Cardiac fibroblast (primary cell): ENCODE measurements around a stretch of chr11.

DNA sequence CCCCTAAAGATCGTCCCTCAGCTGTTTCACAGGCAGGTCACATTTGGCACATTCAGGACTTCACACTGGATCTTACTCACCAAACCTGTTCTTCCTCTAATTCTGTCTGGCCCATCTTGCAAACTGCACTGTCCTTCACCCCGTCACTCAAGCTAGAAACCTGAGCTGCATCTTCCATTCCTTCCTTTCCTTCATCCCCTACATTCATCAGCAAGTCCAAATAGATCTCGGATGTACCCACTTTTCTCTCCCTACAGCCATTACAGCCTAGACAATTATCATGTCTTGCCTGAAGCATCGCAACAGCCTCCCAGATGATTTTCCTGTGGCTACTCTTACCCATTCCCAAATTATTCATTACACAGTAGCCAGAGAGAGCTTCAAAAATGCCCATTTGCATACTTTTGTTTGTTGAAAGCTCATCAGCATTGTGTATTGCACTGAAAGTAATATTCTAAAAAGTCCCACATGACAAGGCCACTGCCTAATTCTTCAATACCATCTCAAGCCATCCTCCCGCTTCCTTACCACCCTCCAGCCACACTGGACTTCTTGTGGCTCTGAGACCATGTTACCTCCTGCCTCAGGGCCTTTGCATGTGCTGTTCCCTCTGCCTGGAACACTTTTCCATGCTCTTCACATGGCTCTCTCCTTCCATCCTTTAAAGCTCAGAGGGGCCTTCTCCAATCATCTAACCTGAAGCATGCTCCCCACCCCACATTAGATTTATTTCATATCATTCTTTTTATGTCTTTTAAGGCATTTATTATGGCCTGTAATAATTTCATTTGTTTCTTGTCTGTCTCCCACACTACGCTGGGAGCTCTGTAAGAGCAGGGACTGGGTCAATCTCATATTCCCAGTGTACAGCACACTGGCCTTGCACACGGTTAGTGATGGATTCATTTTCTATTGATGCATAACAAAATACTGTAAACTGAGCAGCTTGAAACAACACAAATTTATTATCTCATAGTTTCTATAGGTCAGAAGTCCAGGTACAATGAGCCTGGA, 61.1 kb upstream of the CSNK2A3 start:
- RRBS = no CpG with 5 or more reads among the region's 7 CpGs

DNA sequence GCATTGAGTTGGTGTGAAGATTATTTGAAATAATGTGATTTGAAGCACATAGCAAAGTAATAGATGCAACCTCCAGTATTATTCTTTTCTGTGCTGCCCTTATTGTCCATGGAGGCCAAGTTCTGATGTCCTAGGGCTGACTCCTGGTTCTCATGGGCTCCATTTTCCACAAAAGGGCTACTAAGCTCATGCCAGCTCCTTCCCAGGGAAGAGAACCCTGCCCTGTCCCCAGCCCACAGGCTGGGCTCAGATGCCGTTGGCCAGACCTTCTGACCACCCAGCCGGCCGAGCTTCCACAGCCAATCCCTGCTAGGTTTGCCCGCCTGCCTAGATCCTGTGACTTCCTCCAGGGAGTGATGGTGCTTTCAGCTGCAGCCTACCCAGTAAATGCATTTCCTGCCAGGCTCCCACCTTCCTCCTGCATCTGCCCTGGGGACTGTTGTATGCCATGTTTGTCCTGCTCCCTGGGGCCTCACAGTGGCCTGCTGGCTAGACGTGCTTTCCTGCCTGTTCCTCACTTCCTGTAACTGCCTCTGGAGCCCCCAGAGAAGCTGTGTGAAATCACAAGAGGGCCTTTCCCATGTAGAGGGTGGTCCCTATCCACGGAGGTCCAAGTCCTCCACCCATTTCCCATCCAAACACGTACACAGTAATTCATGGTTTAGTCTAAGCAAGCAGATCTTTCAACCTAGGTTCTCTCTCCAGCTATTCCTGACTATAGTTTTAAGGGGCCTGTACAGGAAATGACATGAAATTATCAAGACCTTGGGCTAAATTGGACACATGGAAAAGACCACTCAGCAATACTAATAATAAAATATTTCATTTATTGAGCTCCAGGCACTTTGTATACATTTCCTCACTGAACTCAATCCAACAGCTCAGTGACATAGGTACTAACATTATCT, 86.2 kb downstream of the GALNT18 start:
- RRBS = no CpG with 5 or more reads among the region's 7 CpGs

DNA sequence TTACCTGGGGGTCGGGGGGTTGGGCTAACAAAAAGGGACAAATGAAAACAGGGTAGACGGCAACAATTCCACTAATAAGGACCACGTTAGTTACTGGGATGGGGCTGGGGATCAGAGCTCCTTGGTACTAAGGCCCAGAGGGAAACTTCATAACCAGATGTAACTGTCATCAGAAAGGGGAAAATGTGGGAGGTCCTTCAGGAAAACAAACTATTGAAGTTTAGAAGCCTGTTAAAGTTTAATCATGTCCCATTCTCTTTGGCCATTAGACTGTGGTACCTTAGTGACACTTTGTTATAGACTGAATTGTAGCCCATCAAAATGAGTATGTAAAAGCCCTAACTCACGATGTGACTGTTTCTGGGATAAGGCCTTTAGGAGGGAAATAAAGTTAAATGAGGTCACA, 27.2 kb upstream of the USP47 start:
- RRBS = no CpG with 5 or more reads among the region's 4 CpGs

DNA sequence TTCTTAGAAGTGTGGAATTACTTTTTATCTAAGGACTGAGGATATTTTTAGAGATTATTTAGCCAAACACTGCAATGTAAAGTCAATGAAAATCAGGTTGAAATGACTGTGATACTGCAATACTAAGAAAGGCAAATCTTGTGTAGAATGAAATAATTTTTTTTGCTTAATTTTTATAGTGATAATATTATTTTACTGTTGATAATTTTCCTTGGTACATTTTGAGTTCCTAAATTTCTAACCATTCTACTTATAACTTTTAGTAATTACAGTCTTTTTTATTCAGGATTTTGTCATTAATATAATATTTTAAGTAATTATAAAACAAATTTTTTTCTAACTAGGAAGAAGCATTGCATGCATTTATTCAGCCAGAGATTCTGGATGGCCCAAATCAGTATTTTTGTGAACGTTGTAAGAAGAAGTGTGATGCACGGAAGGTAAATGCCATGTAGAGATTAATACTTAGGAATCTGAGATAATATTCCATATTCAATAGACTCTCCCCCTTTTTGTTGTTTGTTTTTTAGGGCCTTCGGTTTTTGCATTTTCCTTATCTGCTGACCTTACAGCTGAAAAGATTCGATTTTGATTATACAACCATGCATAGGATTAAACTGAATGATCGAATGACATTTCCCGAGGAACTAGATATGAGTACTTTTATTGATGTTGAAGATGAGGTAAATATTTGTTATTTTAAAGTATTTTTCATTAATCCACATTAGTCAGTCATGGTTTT, 78.2 kb downstream of the USP47 start:
- RRBS = no CpG with 5 or more reads among the region's 6 CpGs

DNA sequence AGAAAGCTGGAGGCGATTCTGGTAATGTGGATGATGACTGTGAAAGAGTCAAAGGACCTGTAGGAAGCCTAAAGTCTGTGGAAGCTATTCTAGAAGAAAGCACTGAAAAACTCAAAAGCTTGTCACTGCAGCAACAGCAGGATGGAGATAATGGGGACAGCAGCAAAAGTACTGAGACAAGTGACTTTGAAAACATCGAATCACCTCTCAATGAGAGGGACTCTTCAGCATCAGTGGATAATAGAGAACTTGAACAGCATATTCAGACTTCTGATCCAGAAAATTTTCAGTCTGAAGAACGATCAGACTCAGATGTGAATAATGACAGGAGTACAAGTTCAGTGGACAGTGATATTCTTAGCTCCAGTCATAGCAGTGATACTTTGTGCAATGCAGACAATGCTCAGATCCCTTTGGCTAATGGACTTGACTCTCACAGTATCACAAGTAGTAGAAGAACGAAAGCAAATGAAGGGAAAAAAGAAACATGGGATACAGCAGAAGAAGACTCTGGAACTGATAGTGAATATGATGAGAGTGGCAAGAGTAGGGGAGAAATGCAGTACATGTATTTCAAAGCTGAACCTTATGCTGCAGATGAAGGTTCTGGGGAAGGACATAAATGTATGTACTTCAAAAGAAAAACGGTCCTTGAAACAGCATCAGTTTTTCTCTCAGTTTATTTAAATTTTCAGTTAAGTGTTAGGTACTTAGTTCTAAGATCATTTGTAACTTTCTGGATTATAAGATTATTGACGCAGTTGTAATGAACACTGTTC, 65.7 kb downstream of the DKK3 start:
- RRBS = no CpG with 5 or more reads among the region's 6 CpGs

- RRBS = no CpG with 5 or more reads among the region's 4 CpGs
These were observed 59.9 kb downstream of the DKK3 start for GRCh38 chr11:11948244-11949207.

DNA sequence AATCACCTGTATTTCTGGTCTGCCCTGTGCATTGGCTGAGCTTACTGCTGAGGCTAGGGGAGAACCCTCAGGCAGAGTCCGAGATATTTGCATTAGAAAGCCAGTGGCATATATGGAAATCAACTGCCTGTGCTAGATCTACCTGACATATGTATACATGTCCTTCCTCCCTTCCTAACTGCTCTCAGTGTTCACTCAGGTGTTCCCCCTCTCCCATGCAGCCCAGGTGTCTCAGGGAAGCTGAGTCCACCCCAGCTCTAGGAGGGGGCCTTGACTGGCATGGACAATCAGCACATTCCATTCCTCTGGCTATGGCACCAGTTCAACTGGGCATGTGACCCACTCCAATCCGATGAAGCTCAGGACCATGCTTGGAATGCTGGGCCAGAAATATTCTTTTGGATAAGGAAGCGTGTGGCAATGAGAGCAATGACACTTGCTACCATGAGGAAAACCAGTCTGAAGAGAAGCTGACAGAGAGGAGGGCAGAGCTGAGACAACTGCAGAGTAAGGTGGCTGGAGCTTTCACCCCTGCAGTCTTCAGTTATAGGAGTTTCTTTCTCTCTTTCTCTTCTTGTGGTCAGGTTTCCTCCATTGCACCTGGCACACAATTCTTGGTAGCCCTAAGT, 6.6 kb upstream of the MICAL2 start:
- RRBS = no CpG with 5 or more reads among the region's 3 CpGs

DNA sequence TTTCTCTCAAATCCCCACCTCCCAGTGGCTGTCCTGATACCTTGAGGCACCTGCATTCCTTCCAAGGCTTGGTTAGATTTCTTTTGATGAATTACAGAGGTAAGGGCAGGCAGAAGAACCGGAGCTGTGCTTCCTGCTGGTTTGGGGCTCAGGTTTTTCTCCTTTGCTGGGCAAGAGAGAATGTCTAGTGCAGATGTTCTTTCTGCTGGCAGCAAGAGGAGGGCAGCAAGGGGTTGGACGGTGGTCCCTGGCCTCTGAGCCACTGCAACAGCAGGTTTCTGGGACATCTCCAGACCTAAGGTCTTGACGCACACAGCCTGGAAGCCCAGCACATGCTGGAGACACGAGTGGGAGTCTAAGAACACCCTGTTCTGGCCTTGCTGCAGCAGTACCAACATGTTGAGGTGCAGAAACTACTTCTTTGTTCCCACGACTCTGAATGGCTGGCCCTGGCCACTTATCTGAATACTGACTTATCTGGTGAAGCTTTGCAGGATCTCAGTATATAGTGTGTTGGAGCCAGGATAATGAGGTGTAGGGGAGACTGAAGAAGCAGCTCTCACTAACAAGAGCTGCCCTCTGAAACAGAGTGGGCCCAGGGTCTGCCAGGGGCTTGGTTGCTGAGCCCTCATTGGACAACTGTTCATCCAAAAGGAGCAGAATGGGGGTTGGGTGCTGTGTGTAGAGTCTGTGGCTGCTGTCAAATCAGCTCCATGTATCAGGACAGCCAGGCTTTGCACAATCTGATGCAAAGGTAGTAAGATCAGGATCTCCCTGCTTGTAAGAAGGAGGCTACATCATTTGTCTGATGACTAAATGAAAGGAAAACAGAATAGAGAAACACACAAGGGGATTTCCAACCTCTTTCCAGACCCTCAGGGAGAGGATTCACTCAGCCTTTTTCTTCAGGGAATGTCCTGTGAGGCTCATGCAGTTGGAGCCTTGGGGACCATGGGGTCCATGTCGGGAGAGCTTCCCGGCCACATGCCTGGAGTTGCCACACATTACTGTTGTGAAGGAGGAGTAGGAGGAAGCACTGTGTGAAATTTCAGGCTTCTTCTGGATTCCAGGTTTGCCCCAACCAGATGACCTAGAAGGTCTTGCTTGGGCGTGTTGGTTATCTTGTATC, 7.0 kb downstream of the MICAL2 start:
- RRBS = no CpG with 5 or more reads among the region's 8 CpGs

- RRBS = no CpG with 5 or more reads among the region's 4 CpGs
These were observed 45.8 kb downstream of the MICAL2 start for GRCh38 chr11:12156174-12156562.

DNA sequence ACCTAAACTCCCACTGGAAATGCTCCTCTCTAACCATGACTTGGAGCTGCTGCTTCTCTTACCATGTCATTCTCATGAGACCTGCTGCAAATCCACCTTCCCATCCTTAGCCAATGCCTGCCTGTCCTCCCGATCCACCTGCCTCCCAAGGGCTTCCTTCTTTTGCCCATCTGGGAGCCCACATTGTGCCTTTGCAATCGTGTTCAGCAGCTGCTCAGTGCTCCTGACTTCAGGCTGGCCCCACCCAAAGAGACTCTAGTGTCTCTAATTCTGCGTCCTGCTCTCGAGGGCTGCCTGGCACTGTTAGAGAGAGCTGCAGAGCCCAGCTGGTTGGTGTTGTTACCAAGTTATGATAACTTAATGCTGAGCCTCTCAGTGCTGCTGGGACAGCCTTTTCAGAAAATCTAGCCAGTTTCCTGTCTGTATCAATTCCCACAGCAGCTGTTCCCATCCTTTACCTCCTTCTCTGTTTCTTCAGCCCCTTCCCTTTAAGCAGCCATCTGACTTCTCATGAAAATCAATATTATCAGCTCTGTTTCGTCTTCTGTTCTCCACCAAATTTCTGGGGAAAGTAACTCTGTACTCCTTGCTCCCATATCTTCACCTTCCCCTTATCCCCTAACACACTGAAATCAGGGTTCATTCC, 69.2 kb downstream of the MICAL2 start:
- RRBS = no CpG with 5 or more reads among the region's 5 CpGs

- RRBS = no CpG with 5 or more reads among the region's 15 CpGs
These were observed 72.2 kb downstream of the MICAL2 start for GRCh38 chr11:12182459-12183104.

DNA sequence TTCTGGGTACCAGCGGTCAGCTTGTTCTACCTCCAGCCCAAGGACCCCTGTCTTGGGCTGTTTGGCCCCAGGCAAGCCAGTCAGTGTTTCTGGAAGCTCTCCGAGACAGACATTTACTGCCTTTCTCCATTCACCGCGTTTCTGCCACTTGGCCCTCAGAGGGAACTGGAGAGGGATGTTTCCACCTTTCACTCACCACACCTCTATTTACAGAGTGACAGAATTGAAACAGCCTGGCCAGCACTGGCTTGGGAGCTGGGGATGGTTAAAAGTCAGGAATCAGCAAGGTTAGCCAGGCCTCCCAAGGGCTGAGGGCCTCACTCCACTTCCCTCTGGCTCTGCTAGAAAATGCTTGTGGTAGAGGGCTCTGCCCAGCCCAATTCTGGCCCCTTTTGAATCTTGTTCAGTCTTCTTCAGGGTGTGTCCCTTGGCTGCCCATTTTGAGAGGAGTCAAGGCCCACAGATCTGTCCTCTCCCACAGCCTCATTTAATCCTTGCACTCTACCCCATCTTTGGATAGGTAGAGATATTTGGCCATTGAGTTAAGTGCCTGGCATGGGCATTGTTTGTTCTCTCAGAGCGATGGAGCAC, 119.1 kb downstream of the MICAL2 start:
- RRBS = no CpG with 5 or more reads among the region's 5 CpGs

DNA sequence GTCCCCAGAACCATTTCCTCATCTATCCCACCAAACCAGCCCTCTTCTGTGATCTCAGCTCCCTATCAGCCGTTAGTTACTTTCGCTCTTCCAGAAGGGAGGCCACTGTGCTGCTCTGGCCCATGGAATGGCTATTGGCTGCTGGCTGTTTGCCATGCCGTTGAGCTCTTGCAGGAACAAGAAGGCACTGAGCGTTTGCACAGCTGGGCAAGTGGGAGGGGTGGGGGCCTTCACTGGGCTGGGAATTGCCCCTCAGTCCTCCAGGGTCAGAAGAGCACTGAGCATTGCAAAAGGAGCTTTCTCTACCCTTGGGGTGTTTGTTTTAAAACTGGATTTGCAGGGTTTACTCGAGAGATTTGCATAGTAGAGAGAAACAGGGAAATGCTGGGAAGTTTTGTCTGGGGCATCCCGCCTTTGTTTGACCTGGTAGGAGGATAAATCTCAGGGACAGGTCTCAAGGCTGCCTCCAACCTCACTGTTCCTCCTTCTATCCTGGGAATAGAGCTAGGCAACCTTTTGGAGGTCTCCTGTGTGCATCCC, 129.0 kb upstream of the PARVA start:
- RRBS = no CpG with 5 or more reads among the region's 6 CpGs

- RRBS = no CpG with 5 or more reads among the region's 9 CpGs
These were observed 108.3 kb upstream of the PARVA start for GRCh38 chr11:12268950-12269533.

DNA sequence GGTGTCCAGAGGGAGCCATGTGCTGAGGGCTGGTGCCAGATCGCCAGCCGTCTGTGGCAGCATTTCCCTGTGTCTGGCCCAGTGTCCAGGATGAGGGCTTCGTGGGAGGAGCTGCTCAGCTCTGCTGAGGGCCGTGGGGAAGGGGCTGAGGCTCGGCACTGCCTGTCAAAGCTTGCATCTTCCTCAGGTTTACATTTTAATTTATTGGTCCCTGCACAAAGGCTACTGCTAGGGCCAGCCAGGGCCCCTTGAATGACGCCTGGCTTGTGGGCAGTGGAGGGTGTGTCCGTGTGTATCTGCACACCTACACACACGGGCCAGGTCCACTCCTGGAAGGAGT, 107.9 kb upstream of the PARVA start:
- RRBS = no CpG with 5 or more reads among the region's 8 CpGs

DNA sequence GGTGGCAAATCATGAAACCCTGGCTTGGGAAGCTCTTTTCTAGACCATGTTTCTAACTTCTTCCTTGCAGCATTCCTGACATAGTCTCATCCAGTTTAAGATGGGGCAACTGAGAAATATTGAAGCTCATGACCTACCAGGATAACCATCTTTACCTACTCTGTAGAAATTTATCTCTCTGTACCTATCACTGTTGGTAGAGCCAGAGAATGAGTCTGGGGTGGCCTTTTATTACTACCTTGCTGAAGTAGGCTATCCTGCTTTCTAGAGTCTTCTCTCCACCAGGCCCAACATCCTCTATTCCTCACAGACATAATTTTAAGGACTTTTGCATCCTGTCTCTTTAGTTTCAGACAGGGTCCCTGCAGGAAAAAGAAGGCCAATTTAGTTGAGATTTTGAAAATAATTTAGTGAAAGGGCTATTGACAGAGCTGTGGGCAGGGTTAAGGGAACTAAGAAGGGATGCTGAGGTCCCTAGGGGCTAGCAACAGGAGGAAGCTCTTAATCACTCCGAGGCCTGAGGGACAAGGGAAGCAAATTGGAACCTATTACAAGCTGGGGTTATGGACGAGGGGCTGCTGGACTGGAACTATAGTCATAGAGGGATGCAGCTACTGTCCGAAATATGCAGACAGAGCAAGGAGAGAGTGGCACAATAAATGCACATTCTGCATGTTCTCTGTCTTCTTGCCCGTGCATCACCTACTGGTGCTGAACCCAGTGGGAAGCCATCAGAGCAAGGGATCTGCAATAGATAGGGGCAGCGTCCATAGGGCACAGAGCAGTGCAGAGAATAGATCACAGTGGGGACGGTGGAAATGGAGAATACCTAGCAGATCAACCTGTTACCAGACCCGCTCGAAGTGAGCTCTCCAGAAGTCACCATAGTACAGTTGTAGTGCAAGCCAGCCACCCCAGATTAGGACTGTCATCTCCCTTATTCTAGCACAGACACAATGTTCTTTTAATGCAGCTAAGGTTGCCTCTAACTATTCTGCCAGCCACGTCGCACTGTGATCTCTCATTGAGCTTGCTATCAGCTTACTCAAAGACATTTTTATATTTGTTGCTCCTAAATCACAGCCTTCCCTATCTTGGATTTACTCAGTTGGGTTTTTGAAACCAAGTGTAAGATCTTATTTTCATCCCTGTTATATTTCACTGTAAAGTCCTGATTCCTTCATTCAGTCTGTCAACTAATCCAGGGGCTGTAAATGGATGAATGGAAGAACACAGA, 2.9 kb downstream of the PARVA start:
- RRBS = no CpG with 5 or more reads among the region's 10 CpGs

- RRBS = no CpG with 5 or more reads among the region's 8 CpGs
These were observed 53.6 kb downstream of the PARVA start for GRCh38 chr11:12430838-12431486.

DNA sequence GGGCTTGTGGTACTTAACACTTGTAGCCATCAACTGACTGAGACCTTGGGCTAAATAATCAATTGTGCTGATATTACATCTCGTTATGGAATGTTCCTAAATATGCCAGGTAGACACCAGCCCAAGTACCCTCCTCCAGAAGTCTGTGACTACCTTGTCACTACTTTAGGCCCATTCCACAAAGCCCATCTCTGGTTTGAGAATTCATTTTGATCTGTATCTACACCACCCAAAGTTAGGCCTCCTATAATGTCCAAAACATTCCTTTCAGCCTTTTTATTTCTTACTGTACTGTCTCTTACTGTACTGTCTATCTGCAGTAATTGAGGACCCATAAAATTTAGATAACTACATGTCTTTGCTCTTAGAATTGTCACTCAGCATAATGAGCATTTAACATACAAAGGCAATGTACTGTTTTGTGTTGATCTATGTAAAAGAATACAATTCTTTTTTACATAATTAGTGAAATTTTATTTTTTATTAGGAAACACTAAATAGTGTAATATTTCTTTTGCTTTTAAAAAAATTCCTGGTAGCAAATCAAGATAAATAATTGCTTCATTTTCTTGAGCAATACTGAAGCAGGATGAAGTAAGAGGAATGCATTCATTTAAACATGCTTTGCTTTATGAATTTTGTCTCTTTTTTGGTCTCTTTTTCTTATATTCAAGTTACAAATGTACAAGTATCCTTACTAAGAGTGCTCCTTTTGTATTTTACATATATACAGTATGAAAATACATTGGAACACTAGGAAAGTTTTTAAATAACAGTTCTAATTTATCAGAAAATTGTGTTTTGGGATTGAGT, 144.6 kb upstream of the TEAD1 start:
- RRBS = no CpG with 5 or more reads among the region's 1 CpG

DNA sequence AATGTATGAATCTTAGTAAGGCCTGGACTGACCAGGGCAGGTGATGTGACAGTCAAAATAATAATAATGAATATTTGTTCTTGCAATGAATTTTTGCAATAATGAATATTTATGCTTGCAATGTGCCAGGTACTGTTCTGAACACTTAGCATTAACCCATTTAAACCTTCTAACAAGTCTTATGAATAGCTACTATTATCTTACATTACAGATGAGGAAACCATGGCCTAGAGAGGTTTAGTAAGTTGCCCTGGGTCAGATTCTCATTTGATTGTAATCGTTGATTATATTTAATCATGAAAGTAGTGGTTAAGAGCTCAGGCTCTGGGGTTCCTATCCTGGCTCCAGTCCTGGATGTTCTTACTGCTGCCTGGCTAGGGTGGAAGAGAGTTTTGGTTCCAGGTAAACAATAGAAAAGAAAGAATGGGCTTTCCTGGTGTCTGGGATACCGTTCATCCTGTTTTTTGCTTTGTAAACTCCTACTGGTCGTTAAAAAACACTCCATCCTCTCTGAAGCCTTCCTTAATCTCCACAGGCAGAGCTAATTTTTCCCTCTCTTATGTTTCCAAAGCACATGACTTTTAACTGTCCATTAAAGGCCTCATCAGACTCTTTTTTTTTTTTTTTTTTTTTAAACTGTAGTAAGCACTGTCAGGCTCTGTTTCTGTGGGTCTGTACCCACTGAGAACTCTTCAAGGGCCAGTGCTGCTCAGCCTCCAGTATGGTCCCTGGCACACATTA, 103.9 kb downstream of the TEAD1 start:
- RRBS = no CpG with 5 or more reads among the region's 3 CpGs

- RRBS = no CpG with 5 or more reads among the region's 2 CpGs
These were observed 166.2 kb upstream of the RASSF10 start for GRCh38 chr11:12842948-12843370.